REH cell (cell line): ENCODE measurements around a stretch of chr10.

DNA sequence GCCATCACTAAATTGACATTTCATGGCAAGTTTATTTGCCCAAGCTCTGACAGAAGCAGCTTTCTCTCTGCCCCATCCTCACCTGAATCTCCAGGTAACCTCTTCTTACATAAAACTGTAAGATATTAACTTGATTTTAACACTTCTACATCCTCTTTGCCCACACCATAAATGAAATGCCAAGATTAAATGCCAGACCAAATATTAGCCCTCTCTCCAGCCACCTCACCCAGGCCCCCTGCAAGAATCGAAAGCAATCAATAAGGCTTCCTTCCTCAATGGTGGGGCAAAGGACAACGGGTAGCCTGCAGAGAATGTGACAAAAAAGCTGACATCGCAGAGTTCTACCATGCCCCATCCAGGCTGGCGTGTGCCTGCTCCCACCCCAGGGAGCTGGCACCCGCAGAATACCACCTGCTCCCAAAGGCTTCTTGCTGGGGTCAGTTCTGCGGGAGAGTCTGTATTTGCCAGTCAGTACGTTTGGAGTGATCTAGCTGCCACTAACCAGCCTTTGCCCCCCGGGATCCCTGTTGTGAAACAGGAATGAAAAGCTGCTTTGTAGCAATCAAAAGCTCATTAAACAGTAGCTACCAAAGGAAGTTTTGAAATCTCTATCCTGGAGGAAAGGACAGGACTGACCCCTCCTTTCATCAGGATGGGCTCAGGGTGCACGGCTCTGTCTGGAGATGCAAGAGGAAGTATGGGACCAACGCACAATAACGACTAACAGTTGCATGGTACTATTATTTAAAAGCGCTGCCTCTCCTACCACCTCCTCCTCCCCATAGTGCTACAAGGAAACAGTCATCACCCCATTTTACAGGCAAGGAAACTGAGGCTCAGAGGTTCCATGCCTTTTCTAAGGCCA is 67.2 kb downstream of the FGFR2 start:
- PRO-cap: no peak

GRCh38 chr10:121565436-121566181 is 32.6 kb downstream of the FGFR2 start:
- PRO-cap: no peak

DNA sequence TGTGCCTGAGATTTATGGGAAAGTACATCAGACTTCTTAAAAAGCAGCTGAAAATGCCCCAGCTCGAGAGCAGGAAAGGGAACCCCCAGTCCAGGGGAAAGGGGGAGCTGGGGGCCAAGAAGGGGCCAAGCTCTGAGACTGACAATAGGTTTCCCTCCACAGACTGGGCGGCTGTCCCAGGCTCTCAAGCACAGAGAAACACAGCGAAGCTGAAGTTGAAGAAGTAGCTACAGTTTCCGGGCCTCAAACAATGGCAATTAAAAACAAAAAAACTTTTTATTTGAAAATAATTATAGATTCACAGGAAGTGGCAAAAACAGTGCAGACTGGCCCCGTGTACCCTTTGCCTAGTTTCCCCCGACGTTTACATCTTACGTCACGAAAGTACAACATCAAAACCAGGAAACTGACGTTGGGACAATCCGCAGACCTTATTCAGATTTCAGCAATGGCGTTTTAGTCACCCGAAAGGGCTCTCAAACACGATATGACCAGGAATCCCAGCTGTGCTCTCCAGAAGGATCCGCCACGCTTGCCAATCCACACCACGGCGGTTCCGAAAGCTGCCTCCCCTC is 84.0 kb upstream of the FGFR2 start:
- PRO-cap: no peak

DNA sequence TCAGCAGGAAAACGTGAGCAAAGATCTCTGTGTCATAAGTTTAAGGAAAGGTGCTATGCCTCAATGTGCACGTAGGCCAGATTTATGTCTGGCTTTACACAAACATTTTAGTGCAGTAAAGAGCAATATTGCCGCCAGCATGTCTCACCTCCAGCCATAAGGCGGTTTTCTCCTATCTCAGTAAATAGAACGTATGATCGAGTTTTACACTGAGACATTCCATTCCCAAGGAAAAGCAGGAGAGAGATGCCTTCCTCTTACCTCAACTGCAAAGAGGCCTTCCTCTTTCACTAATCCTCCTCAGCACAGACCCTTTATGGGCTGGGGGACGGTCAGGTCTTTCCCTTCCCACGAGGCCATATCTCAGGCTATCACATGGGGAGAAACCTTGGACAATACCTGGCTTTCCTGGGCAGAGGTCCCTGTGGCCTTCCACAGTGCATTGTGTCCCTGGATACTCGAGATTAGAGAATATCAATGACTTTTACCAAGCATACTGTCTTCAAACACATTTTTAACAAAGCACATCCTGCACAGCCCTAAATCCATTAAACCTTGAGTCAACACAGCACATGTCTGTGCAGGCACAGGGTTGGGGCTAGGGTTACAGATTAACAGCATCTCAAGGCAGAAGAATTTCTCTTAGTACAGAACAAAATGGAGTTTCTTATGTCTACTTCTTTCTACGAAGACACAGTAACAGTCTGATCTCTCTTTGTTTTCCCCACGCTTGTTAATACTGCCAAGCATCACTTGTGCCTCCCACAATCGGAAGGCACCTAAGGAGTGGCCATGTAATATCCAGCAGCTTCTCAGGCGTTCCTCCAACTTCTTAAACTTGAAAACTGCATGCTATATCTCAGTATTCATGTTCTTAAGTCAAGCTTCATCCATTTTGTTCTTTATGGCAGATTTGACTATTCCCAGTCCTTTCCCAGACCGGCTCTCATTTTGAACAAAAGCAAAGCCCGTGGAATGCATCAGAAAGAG is 2.6 kb upstream of the ATE1 start:
- PRO-cap: no peak

DNA sequence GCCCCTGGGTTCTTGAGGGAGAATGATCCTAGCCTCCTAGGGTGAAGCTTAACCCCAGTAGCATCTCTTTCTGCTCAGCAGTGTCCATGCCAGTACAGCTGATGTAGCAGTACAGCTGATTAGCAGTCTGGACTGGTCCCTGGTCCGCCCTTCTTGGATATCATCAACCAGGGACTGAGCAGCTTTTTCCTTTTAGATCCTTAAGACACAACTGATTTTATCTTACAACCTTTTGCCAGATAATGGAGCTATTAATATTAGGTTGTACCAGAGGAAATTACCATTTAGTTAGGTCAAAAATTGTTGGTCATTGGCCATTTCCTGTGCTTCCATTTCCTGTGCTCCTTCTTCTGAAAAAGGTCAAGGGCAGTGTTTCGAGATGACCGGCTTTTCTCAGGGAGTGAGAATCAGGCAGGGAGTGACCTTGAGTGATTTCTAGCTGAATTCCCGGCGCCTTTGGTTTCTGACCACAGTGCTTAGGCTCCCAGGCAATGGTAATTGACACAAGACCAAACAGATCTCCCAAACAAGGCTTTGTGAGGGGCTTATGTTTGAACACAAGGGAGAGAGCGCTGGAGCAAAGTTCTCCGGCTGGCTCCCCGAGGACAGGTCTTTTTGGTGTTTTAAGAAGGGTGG is 65.5 kb downstream of the TACC2 start:
- PRO-cap: no peak

DNA sequence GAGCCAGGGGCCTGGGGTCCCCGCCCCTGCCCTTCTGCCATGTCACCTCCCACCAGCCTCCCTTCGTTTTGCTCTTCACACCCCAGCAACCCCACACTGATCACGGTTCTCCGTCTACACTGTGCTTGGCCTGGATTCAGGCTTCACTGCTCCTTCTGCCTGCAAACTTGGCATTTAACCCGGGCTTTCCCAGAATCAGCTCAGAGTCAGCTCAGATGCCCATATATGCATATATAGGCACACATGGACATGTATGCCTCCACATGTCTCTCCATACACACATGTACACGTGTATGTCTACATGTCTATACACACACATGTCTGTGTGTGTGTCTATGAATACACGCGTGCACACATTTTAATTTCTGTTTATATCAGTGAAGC is 137.9 kb upstream of the BTBD16 start:
- PRO-cap: no peak

- PRO-cap: no peak
These were observed 131.8 kb upstream of the BTBD16 start for GRCh38 chr10:122139232-122139766.

DNA sequence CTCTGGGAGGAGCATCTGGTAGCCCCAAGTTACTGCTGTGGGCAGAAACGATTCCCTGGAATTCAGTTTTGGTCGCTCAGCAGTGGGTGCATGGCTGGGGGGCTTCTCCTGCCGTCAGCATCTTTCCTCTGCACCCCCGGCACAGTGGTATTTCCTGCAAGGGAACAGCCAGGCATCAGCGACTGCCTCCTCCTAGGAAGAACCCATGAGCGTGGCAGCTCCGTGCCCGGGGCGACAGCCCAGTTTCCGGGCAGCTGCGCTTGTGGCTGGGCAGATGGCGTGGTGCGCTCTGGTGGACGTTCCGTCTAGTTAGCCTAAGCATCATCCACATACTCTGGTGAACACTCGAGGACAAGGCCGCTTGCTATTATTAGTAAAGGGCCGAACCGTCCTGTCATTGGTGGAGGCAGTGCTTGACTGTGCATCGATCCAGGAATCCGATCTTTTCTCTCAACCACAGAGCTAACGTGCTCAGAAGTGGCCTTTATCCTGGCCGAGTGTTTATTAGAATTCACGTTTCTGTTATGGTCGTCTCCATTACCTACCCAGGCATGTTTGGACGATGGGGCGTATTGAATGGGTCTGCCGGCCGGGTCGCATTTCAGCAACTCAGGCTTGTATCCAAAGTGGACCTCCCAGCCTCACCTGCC is 106.8 kb upstream of the BTBD16 start:
- PRO-cap: no peak

DNA sequence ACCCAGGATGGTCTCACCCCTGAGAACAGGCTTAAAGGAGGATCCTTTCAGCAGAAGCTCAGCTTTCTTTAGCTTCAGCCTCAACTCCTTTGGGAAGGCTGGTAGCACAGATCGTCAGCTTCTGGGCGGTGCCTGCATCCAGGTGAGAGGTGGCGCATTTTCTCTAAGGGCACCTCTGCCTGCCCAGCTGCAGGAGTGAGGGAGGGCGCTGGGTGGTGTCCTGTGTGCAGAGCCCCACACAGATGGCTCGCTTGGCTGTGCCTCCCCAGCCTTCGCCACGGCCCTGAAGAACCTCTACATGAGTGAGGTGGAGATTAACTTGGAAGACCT is 19.7 kb downstream of the BTBD16 start:
- PRO-cap: no peak

DNA sequence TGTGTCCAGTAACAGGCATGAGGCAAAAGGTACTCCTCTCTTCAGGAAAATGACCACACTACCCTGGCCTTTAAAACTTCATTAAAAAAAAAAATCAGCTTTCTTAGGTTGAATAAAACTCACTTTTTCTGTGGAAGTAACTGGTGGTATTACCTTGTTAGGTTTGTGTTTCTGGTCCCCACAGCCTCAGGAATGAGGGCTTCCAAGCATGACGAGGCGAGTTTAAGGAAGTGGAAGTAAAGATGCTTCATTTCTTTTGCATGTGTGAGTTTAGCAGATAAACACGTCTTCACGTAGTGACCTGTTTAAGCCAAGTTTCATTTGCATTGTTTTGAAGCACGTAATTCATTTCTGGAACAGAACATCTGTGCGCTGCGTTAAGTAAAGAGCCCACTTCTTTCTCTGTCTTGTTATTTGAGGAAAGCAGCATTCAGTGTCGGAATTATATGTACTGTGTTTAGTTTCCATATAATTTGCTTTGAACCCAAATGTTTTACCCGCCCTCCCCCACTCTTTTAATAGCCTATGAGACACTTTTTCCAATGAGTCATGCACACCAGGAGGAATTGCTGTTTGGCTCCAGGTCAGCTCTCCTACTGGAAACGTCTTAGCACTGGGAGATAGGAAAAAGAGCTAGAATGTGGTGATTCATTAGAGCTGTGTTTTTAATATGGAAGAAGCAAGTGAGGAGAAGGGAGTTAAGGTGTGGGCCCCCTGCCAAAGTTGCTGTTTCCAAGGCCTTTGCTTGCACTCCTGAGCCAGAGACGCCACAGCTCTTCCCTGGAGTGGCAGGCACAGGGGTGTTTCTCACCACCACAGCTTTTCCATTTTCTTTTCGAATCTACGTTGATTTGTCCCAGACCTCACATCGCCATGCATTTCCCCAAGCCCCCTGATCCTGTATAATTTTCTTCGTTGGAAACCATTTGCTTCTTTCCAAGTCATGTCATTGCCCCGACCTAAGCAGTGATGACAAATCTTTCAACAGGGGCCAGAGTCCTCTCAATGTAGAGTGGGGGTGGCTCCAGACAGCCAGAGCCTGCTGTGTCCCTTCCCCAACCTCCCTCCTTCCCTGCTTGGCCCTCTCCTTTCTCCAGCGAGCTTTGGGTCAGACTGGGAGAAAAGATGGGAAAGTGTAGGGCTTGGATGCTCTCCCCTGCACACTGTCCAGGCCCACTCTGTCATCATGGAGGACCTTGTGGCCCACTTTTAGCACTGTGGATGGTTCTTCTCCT is 36.9 kb downstream of the BTBD16 start:
- PRO-cap: no peak

GRCh38 chr10:122375787-122375967 is 1.2 kb downstream of the PLEKHA1 start:
- PRO-cap: no peak

GRCh38 chr10:122468827-122469830 is 7.8 kb downstream of the HTRA1 start:
- PRO-cap: no peak

GRCh38 chr10:122507706-122508200 is 46.4 kb downstream of the HTRA1 start:
- PRO-cap: no peak

DNA sequence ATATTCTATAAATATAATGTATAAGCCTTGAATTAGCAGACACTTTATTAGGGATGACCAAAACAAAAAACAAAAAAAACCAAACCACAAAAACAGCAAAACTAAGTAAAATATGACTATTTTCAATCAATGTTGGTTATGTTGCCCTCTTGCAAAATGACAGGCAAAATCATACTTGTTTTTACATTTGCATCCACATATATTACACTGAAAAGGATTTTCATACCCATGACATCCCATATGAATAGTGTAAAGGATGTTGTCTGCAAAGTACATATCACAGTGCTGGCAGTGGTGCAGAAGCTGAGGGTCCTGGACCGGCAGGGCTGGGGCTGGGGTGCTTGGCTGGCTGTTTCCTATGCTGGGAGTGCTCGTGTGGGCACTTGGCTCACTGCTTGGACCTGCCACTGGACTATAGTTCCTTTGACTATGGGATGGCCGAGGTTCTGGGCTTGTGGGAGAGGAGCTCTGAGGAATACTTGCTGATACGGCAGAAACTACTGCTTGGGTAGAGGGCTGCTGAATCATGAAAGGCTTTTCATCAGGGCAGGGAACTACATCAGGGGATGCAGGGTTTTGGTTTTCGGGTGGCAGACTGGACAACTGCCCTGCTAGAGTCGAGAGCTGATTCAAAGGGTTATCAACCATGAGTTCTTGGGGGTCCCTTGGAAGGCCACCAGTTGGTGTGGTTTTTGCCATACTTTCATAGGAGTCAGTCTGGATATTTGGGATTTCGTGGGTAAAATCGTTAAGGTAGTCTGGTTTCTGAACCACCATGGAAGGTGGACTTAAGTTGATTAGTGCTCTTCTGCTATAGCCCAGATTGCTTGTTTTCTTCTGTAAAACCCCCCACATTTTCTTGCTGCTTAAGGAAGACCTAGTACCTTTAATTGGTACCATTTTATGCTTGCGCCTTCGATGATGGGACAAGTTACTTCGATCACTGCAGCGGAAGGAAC is 13.7 kb downstream of the PSTK start:
- PRO-cap: no peak

DNA sequence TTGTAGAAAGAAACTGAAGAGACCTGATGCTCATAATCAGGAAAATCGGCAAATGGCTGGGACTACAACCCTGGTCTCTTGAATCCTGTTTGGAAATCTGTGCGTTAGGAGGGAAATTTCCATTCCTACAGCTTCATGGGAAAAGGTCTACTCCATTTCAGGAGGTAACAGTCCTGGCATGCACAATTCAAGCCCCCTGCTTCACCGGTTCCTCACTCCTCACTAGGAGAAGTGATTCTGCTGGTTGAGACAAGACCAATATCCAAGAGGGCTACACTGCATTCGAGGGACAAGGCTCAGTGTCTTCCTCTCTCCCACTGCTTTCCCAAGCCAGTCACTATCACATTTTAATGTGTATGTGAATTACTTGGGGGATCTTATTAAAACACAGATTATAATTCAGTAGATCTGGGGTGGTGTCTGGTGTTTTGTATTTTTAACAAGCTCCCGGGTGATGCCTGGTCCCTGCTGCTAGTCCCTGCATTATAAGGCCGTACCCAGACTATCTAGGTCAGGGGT is 11.4 kb downstream of the IKZF5 start:
- PRO-cap: no peak

- PRO-cap: no peak
These were observed 3.7 kb downstream of the BUB3 start for GRCh38 chr10:123157920-123158371.

GRCh38 chr10:123782445-123782911 is 109.1 kb downstream of the CPXM2 start:
- PRO-cap: no peak

DNA sequence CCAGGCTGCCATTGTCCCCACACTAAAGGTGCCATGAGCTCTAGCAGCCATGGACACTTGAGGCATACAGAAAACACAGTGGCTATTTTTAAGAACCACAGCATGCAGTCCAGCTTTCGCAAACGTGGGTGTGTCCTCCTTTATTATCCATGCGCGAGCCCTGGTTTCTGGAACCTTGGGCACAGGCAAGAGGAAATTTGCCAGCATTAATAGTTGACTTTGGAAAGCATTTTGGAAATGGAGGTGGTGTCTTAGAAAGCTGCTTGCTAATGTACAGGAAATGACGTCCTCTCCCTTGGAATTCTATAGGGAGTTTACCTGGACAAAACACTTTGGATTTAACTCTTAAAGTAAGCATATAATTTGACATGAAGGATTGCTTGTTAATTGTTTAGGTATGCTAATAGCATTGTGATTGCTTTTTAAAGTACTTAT is 5.8 kb downstream of the CPXM2 start:
- PRO-cap: no peak

DNA sequence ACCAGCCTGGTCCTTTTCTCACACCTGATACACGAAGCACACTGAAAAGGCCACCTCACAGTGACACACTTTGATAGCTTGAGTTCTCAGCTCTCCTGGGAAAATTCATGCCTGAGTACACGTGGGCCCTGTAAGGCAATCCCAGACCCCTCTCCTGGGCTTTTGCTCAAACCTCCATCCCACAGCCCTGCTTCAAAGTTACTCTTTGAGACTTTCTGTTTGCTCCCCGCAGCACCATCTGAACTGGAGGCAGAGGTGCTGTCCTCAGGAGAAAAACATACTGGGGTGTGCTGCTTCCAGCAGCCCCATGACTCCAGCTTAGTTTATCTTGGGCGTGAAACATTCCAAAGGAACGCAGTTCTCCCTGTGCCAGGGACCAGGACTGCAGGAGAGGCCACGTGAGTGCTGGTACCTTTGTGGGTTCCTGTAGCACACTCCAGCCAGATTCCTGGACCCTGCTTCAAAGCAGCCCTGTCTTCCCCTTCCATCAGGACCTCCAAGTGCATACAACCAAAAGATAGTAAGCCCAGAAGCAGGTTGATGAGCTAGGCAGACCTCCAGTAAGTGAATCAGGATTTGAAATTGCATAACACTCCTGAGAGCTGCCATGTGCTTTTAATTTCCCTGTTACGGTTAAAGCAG is 38.6 kb upstream of the CPXM2 start:
- PRO-cap: no peak

DNA sequence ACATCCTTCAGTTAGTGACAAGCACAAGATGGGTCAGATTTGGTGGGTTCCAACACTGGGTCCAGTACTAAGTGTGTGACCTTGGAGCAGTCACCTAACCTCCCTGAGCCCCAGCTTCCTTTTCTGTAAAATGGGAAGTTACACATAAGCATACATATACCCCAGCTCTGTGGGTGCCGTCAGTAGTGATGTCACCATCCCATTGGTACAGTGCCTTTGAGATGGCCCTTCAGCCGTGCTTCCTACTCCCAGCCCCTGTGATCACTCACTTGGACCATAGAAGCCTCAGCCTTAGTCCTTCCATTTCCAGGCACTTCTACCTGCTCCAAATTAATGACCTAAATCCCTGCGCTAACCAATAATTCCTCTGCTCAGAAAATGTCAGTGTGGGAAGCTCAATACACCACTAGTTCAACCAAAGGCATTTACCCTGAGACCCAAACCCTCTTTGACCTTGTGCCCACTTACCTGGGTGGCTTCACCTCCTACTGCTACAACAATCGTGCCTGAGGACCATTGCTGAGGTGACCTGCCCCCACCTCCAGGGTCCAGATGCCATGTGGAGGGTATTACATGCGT is 95.4 kb downstream of the CHST15 start:
- PRO-cap: no peak